Bronchial lymph node (tissue), 1 donor: ENCODE measurements around a stretch of chr6.

- PRO-cap, result no peak
Measured at GRCh38 chr6:15425768-15426889, 180.3 kb downstream of the JARID2 start.

DNA sequence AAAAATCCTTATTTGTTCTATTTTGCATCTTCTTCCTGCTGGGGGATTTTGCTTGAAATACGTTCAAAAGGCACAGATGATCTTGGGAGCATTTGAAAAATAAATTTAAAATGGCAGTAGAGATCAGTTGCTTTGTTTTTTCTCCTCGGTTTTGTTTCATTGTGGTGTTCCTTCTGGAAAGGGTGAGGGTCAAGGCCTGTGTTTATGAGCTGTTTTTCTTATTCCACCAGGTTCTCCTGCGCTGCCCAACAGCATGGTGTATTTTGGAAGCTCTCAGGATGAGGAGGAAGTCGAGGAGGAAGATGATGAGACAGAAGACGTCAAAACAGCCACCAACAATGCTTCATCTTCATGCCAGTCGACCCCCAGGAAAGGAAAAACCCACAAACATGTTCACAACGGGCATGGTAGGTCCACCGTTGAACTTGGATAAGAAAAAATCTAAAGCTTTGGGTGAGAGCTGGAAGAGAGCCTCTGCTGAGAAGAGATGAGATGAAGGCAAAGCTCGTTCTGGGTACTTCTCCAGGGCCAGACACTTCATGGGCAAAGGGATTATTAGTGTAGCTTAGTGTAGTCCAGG lies 194.4 kb downstream of the DTNBP1 start:
- PRO-cap, result no peak

DNA sequence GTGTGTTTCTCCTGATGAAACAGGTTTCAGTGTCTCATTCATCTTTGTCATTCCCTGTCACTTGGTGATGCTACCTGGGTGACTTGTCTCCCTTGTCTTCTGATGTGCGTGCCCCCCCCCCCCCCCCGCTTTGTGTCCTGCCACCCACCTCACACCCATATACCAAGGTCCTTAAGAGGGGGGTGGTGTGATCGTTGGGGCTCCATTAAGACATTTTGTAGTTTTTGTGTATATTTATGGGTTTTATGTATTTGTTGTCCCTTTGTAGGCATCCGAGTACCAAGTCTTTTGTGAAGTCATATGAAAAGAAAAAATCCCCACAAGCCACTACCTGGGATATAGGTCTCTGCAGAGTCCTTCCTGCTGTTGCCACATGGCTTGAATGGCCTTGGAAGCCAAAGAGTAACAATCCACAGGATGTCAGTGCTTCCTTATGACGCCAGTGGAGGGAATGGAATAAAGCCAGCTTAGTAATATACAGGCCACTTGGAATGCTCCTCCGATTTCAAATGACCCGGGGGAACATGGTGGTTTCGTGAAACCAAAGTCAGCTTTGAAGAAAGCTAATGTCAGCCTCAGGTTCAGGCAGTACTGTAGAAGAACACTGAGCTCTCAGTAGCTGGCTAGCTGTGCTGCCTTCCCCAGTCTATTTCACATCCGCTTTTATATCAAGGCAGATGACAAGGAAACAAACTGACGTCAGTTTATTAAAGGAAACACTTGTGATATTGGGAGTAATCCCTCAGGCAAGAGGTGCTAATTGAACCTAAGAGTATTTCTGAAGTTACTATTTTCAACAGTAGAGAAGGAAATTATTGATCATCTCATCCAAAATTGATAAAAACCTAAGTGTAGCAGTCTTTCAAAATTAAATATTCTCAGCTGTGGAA lies 189.2 kb downstream of the DTNBP1 start:
- PRO-cap, result no peak

DNA sequence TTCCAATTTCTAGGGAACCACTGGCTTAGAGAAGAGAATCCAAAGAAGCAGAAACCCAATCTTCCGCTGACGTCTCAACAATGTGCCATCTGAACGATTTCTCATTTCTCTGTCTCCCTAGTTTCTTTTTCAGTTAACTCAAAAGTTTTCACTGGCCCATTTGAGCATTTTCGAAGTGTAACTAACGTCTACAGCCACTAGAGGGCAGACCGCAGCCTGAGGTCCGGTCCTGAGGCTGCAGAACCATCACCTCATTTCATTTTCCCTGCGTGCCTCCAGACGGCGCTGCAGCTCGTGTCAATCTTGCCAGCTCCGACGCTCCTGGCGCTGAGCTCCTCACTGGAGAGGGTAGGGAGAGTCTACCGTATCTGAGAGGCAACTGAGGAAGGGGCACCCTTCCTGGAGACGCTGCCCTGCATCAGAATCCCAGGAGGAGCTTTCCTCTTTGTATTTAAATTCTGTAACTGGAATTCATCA lies 28.4 kb upstream of the DTNBP1 start:
- PRO-cap, result no peak

DNA sequence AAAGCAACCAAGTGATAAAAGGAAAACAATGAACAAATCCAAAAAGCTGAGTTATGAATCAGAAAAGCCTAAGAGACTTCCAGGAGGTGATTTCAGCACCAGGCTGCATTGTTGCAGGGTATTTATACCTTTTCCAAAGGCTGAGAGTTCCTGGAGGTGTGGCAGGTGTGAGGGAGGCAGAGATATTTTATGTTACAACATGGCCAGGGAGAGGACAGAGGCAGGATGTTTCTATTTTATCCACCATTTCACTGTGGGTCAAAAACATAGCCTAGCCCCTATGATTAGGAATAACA lies 64.6 kb upstream of the DTNBP1 start:
- PRO-cap, result no peak

- PRO-cap, result no peak
Measured at GRCh38 chr6:15796488-15797052, 133.7 kb upstream of the DTNBP1 start.

GRCh38 chr6:15895195-15895730 lies 232.4 kb upstream of the DTNBP1 start:
- PRO-cap, result no peak

GRCh38 chr6:16241054-16241551 lies 2.7 kb downstream of the GMPR start:
- PRO-cap, result no peak

- PRO-cap, result no peak
Measured at GRCh38 chr6:16263816-16265038, 25.8 kb downstream of the GMPR start.

DNA sequence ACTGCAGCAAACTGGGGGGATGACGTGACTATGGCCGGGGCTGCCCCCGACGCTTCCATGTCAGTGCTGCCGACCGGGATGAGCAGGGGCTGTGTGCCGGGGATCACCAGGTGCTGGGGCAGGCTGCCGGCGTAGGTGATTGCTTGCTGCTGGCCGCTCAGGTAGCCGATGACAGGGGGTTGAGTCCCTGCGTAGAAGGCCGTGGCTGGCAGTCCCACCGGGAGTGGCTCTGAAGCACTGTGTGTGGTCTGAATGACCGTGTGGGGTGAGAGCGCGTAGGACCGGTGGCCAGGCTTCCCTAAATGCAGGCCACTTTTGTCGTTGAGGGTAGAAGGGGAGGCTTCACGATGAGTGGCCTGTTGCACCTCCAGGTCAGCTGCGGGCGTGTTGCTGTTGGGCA lies 88.4 kb downstream of the GMPR start:
- PRO-cap, result no peak

DNA sequence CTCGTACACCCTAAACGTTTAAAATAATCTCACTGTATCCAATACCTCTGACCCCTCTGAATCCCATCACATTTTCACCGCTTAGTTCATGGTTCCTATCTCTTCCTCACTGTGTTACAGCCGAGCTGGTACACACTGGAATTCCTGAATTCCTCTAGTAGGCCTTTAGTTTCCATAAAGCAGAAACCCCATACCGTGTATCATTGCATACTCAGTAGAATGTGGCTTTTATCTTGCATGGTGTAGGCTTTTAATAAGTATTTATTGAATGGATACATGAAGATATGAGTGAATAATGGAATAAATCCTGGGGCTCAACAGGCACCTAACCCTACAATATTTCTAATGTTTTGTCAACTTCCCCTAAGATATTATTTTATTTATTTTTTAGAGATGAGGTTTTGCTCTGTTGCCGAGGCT lies 178.3 kb downstream of the GMPR start:
- PRO-cap, result no peak

DNA sequence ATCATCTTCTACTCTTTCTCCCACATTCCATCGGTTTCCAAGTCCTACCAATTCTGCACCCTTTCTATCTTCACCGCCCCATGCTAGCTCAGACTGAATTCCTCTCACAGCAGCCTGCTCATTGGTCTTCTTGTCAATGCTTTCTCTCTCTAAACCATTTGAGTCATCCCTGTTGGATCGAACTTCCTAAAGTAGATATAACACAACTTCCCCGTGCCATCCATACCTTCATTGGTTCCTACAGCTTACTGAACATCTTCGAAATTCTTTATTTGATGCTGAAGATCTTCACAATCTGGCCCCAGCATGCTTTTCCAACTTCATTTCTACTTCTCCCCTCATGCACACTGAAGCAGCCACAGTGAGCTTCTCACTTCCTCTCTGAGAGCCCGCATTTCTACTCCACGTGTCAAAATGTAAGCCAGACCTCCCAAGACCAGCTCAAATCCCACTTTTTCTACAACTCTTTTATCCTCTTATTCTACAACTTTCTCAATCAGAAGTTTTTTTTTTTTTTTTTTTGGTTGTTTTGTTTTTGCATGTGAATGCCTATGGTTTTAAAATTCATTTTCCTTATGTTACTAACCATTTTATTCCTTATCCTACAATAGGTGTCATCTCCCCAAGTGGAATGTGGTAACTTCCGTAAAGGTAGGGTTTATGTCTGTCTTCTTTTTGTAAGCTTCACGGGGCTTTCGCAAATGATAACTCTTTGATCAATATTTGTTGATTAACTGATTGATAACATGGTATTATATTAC lies 254.7 kb downstream of the GMPR start:
- PRO-cap, result no peak

GRCh38 chr6:16504578-16504987 lies 256.7 kb downstream of the ATXN1 start:
- PRO-cap, result bidirectional peak, plus-strand start at chr6:16504872, minus-strand start at chr6:16504853

DNA sequence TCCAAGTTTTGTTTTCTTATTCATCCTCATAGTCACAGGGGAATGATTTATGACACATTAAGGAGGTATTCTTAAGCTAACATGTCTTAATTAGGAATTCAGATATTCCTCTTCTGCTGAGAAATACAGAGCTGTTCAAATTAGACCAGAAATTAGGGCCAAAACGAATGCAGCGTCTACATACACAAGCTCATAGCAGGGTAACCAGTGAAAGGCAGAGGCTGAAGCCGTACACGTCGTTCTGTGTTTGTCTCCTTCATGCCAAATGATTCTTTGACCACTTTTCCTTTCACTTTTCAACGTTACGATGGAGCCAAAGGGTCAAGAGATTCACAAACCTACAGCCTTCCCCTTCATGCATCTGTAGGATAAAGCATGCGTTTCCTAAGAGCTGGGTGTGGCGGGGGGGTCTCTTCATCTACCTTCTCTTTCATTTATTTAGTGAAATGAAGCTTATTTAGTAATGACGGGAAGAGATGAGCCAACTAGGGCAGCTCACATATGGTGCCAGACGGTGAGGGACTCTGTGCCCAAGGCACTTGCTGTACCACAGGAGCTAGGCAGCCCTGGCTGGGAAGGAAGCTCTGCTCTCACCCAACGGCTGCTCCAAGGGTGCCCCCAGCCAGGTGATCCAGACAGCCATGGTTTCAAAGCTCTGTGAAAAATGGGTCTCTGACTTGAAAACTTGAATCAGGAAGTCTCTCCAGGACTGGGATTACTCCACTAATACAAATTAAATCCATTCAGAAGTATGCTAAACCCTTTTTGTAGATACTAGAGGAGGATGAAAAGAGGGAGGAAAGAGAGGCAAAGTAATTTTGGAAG lies 178.0 kb downstream of the ATXN1 start:
- PRO-cap, result no peak

- PRO-cap, result bidirectional peak, plus-strand start at chr6:16699666, minus-strand start at chr6:16699678
Measured at GRCh38 chr6:16698901-16699969, 62.0 kb downstream of the ATXN1 start.

DNA sequence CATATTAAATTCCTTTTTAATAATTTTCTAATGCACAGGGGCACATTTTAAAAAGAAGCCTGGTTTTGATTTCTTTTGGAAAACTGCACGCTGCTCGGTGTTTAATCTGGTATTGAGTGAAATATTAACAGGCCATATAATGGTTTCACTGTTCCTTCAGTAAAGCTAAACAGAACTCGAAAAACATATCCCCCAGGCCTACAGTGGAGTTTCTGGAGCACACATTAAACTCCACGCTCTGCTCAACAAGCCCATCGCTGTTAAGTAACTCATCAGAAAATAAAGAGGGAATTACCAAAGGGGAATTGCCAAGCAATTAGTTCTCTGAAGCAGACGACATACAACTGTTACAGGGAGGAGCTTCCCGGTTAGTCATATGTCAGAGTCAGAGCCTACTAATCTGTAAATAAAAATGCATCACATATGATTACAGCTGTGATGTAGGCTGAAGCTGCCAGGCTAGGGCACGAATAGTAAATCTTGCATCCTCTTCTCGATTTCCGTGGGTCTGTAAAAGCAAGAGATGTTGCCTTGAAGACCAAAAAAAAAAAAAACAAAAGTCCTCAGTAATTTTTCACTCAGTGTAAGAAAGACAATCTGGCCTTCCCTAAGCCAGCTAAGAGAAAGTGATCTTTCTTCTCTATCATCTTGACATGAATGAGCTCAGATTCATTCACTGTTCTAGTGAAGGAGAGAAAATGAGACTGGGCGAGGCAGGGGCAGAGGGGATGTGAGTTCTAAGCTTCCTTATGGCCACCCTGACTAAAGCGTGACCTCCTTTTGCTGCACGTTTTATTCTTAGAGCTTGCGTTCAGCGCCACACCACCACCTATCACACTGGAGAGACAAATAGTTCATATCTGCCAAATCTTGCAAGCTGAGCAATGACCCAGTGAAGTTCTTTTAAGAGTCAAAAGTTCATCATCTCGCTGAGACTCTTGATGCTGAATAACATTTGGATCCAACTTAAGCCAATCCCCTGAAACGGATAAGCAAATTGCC lies 13.8 kb downstream of the ATXN1 start:
- PRO-cap, result no peak

GRCh38 chr6:17291575-17292162 lies 10.5 kb downstream of the RBM24 start:
- PRO-cap, result no peak

DNA sequence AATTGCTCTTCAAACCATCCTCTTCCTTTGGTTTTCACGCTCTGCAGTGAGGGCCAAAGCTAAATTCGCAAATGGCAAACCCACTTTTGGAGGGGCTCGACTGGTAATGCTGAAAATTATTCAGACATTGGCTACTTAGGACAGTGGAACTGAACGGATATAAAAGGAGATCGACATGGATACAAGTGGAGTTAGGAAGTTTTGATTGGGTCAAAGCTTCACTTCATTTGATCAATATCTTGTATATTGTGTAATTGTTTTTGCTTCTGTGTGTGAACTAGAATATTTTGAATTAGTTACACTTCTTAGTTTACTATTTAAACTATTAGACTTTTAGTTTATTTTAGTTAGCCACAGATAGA lies 1.3 kb downstream of the FAM8A1 start:
- PRO-cap, result no peak

DNA sequence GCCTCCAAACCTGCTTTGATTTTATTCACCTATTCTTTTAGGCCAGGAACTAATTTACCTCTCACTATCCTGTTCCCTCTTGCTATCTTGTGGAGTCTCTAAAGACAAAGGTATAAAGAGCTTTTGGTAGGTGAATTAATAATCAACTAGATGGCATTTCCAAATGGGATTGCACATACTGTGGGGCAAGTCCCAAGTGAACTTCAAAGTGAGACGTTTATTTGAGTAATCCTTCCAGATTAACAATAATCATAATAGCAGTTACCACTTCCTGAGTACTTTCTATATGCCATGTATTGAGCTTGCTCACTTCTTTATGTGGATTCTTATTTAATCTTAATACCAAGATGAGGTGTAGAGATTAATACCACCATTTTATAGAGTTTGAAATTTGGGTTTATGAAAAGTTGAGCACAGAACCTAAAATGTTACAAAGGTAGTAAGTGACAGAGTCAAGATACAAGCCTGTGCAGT lies 2.9 kb downstream of the FAM8A1 start:
- PRO-cap, result no peak

DNA sequence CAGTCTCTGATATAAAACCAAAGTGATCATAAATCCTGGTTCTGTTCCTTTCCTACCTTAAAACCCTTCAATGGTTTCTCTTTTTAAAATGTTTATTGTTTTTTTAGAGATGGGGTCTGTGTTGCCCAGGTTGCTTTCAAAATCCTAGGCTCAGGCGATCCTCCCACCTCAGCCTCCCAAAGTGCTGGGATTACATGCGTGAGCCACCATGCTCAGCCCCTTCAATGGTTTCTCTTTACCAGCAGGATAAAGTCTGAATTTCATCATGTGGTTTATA lies 3.8 kb downstream of the FAM8A1 start:
- PRO-cap, result no peak